Colon Carcinoma Metastatic in the Lung (tissue), 2 donors: Measurements from ENCODE around the gene PARVG.

GRCh38 chr22:43001523-43001855, 13.5 kb downstream of the PACSIN2 start:
- PRO-cap, 2 experiments = no peak in any of the 2 experiments

DNA sequence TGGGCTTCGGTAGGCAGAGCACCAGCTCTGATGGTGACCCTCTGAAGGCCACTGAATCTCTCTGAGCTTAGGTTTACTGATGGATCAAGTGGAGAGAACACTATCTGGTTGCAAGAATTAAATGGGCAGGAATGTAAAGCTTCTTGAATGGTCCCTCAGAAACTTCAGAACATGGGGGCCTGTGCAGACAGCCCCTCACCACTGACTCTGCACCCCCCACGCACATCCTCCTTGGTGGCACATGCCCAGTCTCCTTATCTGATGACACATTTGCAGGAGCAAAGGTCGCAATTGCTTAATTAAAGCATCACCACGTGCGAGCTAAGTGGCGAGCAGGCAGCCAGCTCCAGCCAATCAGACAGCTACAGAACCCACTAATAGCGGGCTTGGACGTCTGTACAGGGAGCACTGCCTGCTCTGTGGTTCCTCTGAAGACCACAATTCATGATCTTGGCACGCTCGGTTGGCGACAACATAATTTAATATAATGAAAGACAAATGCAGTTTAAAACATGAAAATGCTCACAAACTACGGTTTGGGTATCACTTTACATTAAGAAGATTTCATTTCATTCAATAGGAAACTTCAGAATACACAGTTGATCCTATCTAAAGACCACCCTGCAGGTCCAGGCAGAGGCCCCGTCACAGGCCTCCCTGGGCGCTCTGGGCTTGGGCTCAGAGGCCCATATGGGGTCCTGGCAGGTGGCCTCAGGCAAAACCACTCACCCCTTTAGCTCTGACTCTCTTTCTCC, 10.6 kb downstream of the PACSIN2 start:
- PRO-cap, 2 experiments = no peak in any of the 2 experiments

DNA sequence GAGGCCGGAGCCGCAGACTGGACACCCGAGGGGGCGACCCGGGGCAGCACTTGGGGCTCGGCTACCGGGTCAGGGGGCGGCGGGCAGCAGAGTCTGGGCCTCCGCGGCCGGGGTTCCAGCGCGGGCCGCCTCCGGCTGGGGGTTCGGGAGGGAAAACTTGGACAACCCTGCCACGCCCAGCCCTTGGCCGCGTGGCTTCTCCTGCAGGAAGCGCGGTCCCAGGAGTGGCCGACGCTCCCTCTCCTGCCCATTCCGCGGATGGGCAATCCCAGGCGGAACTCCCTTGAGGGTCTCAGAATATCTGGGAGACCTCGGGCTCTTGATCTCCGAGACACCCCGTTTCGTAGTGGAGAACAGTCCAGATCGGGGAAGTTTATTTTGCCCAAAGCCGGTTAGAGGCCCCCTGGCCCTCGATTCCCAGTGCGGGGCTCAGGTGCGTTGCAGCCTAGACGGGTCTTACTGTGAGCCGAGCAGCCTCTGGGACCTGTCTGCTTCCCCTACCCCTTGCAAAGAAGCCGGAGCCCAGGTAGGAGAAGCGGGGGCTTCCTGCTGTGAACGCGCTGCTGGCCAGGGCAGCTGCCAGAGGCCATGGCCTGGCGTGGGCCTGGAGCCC, 442 bp downstream of the TSPO start:
- PRO-cap, 2 experiments = peak in 2 of 2 experiments; most common plus-strand start position 206 of the sequence (in 2); most common minus-strand start position 198 of the sequence (in 1)

- PRO-cap, 2 experiments = no peak in any of the 2 experiments
Measured at GRCh38 chr22:43154795-43155170, 3.4 kb downstream of the TSPO start.

DNA sequence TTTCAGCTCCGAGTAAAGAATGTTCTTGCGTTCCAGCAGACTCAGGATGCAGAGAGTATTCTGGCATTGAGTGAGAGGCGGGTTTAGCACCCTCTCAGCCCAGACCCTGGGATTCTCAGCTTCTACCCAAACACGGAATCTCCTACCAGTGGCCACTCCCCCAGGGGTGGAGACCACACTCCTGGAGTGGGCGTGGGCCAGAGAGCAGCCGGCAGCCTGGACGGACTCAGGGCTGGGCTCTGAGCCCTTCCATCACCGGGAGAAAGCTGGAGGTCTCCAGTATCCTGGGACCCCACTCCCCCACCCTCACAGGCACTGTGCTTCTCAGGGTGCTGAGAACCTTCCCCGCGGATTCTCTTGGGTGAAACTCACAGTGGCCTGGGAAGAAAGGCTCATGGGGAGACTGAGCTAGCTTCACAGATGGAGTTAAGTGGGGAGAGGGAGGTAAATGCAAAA, 26.2 kb upstream of the TTLL12 start:
- PRO-cap, 2 experiments = no peak in any of the 2 experiments

DNA sequence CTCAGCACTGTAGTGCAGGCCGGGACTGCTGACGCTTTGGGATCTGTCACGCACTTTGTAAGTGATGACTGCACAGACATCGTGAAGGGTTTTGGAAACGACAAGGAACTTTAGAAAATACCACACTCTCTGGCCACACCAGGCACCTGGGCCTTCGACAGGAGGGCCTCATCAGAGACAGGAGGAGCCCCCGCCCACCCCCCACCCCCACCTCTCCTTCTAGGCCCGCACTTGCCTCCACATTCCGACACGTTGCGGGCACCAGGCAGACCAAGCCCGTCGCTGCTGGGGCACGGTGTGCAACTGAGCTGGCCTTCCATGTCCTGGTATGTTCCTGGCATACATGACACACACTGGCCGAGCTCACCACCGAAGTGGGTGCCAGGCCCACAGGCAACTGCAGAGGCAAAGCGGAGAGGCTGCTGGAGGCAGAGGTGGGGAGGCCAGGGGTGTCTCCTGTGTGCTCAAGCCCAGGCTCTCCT, 27.0 kb upstream of the TTLL12 start:
- PRO-cap, 2 experiments = no peak in any of the 2 experiments

DNA sequence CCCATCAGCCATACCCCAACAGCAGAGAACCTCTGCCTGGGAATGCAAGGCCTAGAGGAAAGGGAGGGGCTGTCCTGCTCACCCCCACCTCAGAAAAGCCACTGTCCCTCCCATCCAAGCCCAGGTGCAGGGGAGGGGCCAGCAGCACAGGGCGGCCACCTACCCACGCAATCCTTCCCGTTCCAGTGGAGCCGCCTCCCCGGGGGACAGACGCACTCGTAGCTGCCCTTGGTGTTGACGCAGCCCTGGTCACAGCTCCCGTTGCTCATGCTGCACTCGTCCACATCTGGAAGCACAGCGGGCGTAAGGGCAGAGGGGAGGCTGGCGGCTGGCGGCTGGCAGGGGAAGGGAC, 40.3 kb upstream of the TTLL12 start:
- PRO-cap, 2 experiments = no peak in any of the 2 experiments

- PRO-cap, 2 experiments = no peak in any of the 2 experiments
Measured at GRCh38 chr22:43278256-43278540, 65.0 kb downstream of the SCUBE1 start.

GRCh38 chr22:43289468-43290189, 53.5 kb downstream of the SCUBE1 start:
- PRO-cap, 2 experiments = no peak in any of the 2 experiments

DNA sequence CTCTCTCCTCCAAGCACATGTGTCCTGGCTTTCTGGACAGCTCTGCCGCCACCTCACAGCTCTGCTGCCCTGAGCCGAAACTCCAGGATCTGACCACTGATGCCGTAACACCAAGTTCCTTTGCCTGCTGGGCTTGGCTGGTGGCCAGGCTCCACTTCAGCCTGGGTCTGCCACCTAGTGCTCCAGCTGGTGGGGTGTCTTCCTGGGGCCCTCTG, 52.9 kb downstream of the SCUBE1 start:
- PRO-cap, 2 experiments = no peak in any of the 2 experiments

- PRO-cap, 2 experiments = no peak in any of the 2 experiments
Measured at GRCh38 chr22:43397000-43397577, 14.7 kb upstream of the MPPED1 start.

DNA sequence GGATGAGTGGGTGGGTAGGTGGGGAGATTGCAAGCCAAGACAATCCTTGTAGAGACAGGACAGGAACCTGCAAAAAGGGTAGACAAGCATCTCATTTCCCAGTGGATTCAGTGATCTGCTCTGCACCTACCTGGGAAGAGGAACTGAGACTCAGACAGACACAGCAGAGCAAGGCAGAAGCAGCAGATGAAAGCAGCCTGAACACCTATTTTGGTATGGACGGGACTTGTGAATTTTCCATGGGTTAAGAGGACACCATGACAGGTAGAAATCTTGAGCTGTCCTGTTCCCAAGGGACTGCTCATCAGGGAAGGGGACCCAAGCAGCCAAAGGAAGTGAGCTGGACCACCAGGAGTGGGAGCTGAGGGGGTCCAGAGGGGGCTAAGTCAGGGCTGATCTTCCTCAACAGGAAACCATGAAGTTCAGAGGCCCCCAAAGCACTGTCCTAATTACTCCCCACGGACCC, 67.8 kb downstream of the EFCAB6 start:
- PRO-cap, 2 experiments = peak in 1 of 2 experiments; most common minus-strand start position 296 of the sequence (in 1)

DNA sequence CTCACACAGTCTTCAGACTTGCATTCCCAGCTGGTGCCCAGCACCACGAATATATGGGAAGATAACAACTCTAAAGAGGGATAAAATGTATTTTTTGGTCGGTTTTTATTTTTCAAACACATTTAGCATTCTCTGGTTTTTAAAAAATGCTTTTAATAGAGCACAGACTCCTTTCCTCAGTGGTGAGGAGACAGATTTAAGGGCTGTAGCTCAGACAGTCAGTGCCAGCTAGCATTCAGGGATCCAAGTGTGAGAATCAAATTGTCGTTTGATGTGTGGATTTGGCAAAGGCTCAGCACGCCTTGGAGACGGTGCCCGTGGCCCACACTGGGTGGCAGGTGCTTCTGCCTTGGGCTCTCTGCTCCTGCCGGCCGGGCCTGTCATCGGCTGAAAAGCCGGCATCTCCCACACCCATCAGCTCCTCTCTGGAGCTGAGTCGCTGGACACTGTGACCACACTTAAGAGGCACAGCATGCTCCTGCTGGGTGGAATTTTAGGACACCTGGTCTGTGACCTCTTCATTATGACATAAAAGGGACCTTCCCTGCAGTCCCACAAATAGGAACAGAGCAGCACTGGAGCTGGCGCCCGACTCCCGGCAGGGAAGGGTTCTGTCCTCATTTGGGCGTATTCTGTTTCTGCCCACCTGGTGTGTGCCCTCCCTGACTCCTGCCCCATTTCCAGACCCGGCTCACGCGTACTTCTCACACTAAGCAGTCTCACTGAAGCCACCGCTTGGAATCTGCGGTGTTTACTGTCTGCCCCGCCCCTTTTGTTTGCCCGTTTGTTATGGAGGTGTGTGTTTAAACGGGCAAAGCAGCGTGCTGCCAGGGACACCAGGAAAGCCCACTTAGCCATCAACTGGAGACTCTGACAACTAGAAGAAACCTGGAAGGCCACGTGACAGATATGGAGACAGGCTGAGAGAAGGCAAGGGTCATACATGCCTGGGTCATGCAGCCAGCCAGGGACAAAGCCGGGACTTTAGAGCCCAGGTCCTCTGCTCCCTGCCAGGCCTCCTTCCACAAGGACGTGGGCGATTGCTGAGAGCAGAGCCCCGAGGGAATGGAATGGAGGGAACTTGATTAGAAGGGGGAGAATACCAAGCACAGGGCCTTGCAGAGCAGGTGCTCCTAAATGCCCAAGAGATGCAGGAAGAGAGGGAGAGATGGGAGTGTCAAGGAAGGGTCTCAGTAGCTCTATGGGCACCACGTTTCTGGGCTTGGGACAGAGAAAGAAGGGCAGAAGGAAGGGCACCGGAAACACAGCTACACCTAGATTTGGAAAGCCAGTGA, 8.5 kb upstream of the EFCAB6 start:
- PRO-cap, 2 experiments = no peak in any of the 2 experiments

DNA sequence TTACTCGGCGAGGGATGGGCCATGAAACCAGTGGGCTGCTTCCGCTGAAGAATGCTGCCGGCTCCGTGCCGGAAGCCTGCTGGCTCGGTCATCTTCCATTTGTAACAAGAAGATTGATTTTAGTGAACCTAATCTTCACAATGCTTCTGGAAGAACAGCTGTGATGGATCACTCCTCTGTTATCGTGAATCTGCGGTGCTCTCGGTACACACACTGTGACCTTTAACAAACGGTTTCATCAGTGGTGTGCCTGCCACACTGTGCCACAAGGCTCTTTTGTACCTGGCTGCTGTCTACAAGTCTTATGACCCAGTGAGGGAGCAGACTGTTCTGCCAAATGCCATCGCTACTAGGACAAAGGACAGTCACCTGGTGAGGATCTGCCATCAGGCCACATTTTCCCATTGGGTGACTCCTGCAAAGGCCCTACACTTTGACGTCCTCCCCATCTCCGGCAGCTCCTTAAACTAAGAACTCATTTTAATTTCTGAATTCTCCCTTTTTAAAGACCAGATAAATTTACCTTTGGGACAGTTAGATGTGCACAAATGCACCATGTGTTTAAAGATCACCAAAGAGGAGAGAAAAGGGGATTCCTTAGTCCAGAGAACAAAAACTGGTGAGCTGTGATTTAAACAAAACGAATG, 25.2 kb upstream of the PARVB start:
- PRO-cap, 2 experiments = no peak in any of the 2 experiments

DNA sequence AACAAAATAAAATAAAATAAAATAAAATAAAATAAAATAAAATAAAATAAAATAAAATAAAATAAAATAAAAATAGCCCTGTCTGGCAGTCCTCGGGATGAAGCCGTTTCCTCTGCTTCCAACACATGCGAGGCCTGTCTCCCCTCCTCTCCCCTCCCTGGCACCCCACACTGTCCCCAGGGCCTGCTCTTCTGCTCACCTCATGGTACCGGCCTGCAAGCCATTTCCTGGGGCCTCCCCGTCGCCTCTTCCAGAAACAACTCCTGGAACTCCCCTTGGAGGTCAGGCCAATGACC, 619 bp upstream of the PARVB start:
- PRO-cap, 2 experiments = no peak in any of the 2 experiments

- PRO-cap, 2 experiments = no peak in any of the 2 experiments
Measured at GRCh38 chr22:44068849-44069358, 44.8 kb downstream of the PARVB start.

DNA sequence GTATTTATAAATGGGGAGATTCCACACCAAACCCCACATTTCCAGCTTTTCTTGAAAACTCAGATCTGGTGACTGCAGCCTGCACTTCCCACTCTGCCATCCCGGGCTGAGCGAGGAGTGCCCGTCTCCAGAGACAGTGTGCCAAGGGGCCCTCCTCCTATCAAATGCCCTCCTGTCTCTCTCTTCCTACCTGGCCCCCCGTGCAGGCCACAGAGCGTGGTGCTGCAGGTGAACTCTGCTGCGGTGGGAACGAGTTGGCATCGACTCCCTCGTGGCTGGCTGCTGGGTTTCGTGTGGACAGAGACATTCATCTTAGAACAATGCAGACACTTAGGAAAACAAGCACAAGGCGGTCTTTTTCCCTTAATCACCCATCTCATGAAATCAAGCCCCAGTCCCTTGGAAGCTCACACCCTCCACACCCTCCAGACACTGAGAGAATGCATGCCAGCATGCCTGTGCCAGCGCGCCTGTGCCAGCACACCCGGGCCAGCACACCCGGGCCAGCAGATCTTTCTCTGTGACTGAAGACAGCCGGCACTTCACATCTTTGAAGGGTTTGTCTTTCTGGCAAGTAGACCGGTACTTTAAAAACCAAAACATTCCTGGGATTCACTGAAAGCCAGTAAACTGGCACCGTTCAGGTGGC, 65.0 kb downstream of the PARVB start:
- PRO-cap, 2 experiments = no peak in any of the 2 experiments

- PRO-cap, 2 experiments = no peak in any of the 2 experiments
Measured at GRCh38 chr22:44172709-44173377, 7.9 kb upstream of the PARVG start.

GRCh38 chr22:44180601-44180991, at the start of gene PARVG:
Gene PARVG, plus strand, starts transcription at chr22:44180925.
- PRO-cap, 2 experiments = no peak in any of the 2 experiments

DNA sequence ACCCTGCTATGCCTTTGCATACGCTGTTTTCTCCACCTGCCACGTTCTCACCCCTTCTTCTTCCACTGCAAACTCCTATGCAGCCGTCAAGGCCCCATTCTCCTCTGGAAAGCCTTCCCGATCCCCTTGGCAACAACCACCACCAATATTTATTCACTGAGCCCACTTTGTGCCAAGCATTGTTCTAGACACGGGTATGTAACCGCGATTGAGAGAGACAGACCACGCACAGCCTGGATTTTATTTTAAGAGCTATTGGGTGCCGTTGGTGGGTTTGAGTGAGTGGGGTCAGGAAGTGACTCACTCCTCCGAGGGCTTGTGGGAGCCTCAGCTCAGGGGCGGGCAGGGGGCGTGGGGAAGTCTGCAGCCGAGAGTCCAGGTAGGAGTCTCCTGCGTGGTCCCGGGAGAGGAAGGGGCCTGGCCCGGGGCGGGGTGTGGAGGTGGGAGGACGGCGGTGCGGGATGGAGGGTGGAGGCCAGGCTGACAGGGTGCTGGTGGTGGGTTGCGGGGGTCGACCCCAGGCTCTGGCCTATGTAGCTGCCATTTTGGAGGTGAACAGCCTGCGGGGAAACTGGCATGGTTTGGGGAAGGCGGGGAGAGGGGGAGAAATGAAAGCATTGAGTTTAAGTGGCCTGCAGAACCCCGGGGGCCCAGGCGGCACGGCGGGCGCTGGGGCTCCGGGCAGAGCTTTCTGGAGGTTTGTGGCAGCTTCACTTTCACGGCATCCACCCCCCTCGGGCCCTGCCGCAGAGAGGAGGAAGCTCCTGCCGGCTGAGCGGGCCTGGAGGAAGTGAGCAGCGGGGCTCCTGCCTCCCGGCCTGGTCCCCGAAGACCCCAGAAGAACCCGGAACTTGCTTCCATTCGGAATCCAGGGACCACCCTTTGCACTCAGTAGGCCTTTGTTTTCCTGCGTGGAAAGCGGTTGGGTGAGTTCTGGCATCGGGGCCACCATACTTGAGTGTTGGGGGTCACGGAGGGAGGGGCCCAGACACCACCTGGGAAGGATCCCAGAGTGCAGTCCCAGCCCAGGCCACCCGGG, 586 bp downstream of the PARVG start:
- PRO-cap, 2 experiments = peak in 2 of 2 experiments; most common plus-strand start position 345 of the sequence (in 2); most common minus-strand start position 216 of the sequence (in 1)